Frontal cortex (tissue), 2 donors: ENCODE data around the genes RAPGEF3 and C12orf54.

GRCh38 chr12:47223354-47224171 lies 143.8 kb upstream of the AMIGO2 start:
- RAMPAGE, long total RNA, result no peak

GRCh38 chr12:47378058-47378598 lies 298.4 kb upstream of the AMIGO2 start:
- RAMPAGE, long total RNA, result no peak

DNA sequence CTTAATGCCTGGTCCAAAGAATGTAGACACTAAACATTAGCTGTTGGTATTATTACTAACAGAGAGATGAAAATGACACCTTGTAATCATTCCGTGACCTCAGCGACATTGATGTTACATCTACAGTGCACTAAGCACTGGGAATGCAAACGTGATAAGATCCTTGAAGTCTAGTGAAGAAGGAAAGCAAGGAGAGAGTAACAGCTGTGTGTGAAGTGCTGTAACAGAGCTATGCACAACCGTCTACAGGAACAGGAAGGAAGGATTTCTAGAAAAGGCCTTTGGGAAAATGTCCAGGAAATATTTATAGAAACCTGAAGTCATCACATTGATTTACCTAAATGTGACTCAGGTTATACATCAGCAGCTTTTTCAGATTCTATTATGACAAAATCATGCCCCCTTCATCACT lies 304.1 kb upstream of the AMIGO2 start:
- RAMPAGE, long total RNA, result no peak

DNA sequence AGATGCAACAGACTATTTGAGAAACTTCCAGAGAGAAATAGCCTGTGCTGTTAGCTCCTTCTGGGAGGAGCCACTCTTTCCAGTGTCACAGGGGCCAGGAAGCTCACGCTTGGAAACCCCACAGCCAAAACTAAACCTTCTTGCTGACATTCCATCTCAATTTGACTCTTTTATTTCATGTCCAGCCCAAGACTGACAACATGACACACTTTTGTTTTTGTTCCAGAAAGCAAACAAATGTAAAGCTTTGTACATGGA lies 114.4 kb downstream of the RPAP3 start:
- RAMPAGE, long total RNA, result no peak

GRCh38 chr12:47717521-47718158 lies 7.7 kb downstream of the ENDOU start:
- RAMPAGE, long total RNA, result no peak

GRCh38 chr12:47741249-47742009 lies 16.1 kb upstream of the ENDOU start:
- RAMPAGE, long total RNA, result no peak

GRCh38 chr12:47758506-47759418 lies at the start of gene RAPGEF3:
Gene RAPGEF3, minus strand, starts transcription at chr12:47758880.
- RAMPAGE, long total RNA, result no peak

GRCh38 chr12:47762950-47763332 lies 4.3 kb upstream of the RAPGEF3 start:
- RAMPAGE, long total RNA, result no peak

- RAMPAGE, long total RNA, result no peak
Measured at GRCh38 chr12:47782610-47783607, 9.9 kb downstream of the SLC48A1 start.

GRCh38 chr12:47789672-47790235 lies 16.7 kb downstream of the SLC48A1 start:
- RAMPAGE, long total RNA, result no peak

- RAMPAGE, long total RNA, result no peak
Measured at GRCh38 chr12:47807905-47808736, 11.6 kb downstream of the HDAC7 start.

DNA sequence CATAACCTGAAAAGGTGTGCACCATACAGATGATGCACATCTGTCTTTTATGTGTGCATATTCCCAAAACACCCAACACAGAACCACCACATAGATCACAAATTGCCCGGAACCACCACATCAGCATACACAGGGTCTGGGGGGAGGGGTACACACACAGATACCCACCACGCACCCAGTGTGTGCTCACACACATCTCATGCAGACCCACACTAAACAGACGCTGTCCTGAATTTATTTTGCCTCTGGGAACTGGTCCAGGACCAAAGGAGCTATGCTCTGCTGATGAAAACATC lies 3.4 kb downstream of the HDAC7 start:
- RAMPAGE, long total RNA, result no peak

- RAMPAGE, long total RNA, result no peak
Measured at GRCh38 chr12:47818145-47818485, 1.6 kb downstream of the HDAC7 start.

DNA sequence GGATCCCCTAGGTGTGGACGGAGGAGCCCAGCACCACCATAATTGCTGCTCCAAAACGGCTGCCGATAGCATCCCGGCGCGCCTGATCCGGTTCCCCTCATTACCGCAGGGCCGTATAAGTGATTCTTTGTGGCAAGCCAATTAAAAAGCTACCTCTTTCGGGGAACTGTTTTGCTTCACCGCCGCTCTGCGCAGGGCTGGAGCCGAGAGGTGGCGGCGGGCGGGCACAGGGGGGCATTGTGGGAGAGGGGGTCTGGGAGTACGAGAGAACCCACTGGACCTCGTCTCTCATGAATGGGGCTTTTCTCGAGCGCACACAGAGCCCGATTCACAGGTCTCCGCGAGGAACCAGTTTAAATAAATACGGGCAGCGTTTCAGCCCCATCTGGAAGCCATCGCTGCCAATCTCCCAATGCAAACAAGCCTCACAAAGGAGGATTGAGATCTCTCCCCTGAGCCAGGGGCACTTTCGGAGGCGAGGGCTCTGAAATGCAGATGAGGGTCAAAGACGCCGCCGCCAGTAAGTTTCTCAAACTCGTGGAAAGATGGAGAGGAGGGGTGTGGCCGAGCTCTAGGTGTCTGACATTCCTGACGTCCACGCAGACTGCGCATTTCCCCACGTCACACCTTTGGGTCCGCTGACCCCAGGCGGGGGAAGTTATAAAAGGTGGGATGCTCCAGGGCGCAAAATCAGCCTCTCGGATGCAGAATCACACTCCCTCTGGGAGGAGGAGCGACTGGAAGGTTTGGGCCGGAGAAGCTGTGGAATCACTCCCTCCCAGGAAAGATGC lies 2.3 kb downstream of the COL2A1 start:
- RAMPAGE, long total RNA, result no peak

- RAMPAGE, long total RNA, result no peak
Measured at GRCh38 chr12:48286251-48286840, 42.4 kb upstream of the H1-7 start.

GRCh38 chr12:48482232-48482721 lies at the start of gene C12orf54:
Gene C12orf54, plus strand, starts transcription at chr12:48482498.
- RAMPAGE, long total RNA, result no peak

- RAMPAGE, long total RNA, result no peak
Measured at GRCh38 chr12:48678891-48679421, 3.1 kb downstream of the KANSL2 start.

GRCh38 chr12:48777927-48778705 lies 10.8 kb downstream of the ADCY6 start:
- RAMPAGE, long total RNA, result no peak

DNA sequence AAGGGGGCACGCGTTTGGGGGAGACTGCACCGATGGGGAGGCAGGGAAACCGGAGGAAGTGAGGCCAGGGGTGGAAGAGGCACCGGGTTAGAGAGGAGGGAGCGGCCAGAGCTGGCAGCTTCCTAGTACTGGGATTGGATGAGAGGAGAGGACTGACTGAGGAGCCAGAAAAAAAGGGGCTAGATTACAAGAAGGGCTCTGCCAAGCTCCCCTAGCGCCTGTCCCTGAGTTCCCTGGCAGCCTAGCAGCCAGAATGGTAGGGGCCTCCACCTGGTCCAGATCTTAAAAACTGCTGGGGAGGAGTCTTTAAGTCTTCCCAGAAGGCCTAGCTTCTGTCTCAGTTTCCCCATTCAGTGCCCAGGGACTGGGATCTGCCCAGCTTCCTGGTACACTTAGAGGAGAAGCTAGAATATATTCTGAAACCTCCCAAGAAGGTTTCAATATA lies 2.5 kb upstream of the CACNB3 start:
- RAMPAGE, long total RNA, result no peak

DNA sequence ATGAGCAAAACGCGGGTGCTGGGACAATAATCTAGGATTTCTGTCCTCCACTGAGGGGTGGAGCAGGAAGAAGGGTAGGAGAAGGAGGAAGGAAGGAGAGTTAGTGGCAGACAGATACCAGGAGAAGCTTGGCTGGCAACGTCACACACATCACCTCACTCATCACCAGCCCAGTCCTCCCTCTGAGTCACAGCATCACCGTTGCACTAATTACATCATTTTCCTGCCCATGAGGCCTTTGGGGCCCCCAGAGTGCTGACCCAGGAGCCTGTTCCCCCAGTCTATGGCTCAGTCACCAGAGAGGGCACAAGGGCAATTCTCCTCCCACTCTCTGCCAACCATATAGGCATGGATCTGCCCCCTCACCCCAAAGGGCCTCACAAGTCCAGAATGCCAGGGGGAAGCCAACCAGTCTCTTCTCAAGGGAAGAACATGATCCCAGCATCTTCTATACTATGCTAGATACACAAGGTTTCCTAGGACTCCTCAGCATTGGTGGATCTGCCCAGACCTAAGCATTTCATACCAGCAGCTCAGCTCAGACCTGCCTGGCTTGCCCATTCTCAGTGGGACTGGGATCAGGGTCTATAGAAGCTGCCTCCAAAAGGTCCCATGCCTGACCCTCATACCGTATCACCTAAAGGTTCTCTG lies 4.5 kb downstream of the RND1 start:
- RAMPAGE, long total RNA, result no peak